ENCODE data around the gene PGAP2.

- RRBS, result 35% methylated on average over 3 of the region's 17 CpGs
Measured at GRCh38 chr11:2728713-2729288, 156.8 kb downstream of the CDKN1C start.

GRCh38 chr11:2729937-2730354 lies 155.6 kb downstream of the CDKN1C start:
- RRBS, result no CpG with 5 or more reads among the region's 9 CpGs

DNA sequence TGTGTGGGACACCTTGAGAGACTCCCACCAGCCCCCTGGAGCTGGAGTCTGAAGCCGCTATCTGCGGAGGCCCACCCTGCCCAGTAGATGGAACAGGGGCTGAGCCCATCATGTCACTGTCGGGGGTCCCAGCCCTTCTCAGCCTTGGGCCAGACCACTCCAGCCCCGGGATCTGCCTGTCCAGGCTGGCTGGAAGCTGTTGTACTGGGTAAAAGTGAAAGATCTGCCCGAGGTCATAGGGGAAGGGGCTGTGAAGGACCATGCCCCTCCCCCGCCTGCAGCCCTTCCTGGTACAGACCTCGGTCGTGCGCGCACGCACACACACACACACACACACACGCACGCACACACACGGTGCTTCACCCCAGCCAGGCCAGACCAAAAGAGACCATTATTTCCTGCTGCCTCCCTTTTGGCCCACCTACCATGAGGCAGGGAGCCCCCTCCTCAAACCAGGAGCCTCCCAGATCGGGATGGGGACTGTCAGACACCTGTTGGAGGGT lies 1.0 kb upstream of the CDKN1C start:
- RRBS, result no CpG with 5 or more reads among the region's 15 CpGs

- RRBS, result no CpG with 5 or more reads among the region's 3 CpGs
Measured at GRCh38 chr11:2968082-2968281, 24.1 kb downstream of the NAP1L4 start.

GRCh38 chr11:3001514-3002074 lies 9.5 kb upstream of the NAP1L4 start:
- RRBS, result no CpG with 5 or more reads among the region's 9 CpGs

DNA sequence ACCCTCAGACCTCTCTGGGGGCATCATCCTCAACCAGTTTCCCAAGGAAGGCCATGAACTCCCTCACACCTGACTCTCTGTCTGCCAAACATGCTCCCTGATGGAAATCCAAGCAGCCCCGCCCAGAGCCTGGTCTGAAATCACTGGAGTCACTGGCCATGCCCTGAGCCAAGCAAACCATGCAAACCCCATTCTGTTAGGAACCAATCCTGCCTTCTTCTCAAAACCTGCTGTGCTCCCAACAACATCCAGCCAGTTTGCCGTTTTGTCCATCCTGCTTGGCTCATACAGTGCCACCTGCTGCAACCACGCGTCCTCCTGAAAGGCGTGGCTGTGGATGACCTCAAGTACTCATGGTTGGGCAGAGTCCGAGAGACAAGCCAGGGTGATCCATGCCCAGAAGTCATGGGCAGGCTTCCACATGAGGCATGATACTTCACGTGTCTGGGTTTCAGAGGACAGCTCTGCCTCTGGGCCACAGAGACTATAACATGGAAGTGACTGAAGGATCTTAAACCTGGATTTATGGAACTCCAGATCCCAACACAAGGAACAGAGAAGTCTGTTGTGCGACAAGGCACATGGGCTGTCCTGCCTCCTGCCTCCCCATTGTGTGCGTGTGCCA lies 15.6 kb downstream of the CARS1 start:
- RRBS, result no CpG with 5 or more reads among the region's 9 CpGs

GRCh38 chr11:3043020-3043945 lies 13.9 kb downstream of the CARS1 start:
- RRBS, result no CpG with 5 or more reads among the region's 20 CpGs

DNA sequence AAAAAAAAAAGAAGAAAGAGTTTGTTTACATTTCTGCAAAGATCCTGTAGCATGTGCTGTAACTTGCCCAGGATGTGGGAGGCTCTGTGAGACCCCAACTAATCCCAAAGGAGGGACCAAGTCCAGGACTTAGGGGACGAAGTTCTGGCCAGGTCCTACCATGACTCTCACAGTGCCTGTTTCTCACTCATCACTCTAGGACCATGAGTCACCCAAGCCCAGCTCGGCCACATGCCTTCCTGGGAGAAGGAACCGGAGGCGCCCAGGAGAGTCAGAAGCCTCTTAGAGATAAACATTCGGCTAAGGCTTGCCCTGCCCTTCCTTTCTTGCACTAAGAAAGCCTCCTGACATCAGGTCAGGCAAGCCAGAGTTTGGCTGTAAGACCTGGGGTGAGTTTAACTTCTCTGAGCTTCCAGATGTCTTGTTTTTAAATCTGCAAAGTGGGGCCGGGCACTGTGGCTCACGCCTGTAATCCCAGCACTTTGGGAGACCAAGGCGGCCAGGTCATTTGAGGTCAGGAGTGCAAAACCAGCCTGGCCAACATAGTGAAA lies 1.5 kb upstream of the CARS1 start:
- RRBS, result no CpG with 5 or more reads among the region's 8 CpGs

DNA sequence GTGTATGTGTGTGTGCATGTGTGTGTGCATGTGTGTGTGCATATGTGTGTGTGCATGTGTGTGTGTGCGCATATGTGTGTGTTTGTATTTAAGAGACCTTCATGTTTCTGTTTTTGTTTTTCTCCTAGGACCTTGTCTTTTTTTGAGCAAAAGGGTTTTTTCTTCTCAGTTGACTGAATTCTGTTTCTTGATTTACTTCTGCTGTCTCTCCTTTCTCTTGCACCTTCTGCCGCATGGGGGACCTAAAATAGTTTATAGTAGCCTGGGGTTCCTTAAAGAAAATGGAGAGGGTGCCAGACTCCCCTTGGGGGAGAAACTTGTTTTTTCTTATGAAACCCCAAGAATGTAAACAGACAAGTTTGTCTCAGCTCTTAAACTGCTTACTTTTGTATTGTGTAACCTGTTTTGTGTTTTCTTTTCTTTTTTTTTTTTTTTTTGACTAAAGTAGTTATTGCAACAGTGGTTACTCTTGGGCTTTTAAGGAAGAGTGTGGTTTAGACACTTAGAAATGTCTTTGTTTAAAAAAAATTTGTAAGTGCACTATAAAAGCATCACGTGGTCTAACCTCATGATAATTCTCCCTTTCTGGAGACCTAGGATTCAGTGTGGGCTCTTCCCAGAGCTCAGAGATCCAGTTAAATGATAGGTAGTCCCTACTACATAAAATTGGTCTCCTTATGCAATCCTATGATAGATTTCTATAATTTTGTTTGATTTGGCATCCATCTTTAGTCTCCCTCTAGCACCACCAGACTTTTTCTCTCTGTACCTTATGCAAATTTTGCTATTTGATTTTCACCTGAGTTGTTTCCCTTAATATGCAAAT lies 52.8 kb downstream of the OSBPL5 start:
- RRBS, result no CpG with 5 or more reads among the region's 3 CpGs

- RRBS, result no CpG with 5 or more reads among the region's 21 CpGs
Measured at GRCh38 chr11:3143411-3143907, 21.7 kb downstream of the OSBPL5 start.

- RRBS, result no CpG with 5 or more reads among the region's 58 CpGs
Measured at GRCh38 chr11:3159888-3161051, 4.8 kb downstream of the OSBPL5 start.

- RRBS, result 2% methylated on average over 3 of the region's 13 CpGs
Measured at GRCh38 chr11:3164224-3164585, 905 bp downstream of the OSBPL5 start.

- RRBS, result no CpG with 5 or more reads among the region's 11 CpGs
Measured at GRCh38 chr11:3645600-3646259, 802 bp downstream of the ART1 start.

- RRBS, result no CpG with 5 or more reads among the region's 5 CpGs
Measured at GRCh38 chr11:3776215-3776521, 21.2 kb downstream of the NUP98 start.

DNA sequence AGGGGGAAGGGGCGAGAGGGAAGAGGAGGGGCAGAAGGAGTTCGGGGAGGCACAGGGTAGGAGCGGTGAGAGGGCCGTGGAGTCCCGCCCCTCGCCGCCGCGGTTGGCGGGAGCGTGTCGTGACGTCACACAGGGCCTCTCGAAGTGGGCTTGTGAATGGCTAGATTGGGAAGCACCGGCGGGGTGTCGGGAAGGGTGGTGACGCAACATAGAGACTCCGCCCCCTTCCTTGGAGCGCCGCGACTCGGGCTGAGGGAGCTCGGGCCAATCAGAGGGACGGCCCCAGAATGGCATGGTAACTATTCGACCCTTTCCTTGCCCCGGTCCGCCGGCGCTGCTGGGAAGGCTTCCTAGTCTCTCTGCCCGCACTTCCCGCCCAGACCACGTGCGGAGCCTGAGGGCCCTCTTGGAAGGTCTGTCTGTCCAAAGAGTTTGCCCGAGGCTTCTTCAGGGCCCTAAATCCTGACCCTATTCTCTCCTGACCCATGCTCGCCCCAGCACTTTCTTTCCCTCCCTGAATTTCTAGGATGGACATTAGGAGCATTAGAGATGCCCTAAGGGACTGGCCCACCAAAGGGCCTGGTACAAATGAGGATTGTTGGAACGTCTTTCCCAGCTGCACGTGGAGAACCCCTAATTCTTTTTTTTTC lies 459 bp upstream of the NUP98 start:
- RRBS, result no CpG with 5 or more reads among the region's 38 CpGs

DNA sequence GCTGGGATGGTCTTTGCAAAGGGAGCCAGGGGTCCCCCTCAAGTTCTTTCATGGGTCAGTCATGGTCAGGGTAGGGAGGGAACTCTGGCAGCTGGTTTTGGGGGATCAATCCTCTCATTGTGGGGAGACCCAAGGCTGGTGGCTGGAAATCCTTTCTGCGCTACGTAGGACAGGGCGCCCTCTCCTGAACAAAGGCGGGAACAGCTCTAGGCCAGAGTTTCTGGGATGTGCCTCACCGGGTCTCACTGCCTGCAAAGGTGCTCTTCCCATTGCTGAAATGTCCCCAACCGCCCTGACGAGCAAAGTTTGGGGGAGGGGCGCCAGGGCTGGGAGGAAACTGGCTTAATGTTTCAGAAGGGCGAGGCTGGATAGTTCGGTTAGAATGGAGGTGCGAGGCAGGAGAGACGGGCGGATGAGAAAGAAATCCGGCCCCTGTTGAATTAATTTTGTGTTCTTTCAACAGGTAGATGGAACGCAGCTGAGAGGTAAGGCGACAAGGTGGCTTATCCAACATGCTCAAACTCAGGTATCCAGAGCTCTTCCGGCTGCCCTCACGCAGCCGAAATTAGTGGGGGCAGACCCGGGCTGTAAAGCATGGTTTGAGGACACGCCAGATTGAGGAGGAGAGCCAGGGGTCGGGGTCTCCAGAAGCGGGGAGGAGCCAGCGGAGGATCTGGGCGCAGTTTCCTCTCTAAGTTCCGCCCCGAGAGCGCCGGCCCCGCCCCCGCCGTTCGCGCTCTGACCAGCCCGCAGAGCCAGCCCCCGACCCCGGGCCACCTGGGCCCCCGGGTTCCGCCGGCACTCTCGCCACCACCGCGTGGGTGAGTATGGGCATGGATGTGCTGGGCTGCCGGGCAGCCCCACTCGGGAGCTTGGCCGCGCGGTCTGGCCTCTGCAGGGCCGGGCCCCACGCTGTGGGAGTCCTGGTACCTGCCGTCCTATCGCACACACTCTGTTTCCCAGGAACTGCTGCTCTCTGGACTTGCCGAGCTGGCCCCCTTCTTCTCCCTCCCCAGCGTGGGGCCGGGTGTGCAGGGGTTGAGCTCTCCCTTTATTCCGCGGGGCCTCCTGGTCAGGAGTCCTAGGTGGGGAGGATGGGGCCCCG lies at the start of gene PGAP2:
Gene PGAP2, plus strand, starts transcription at position 730 of the 1,105 bp plus-strand sequence.
- RRBS, result 4% methylated on average over 22 of the region's 58 CpGs

GRCh38 chr11:3824600-3825674 lies 15.8 kb downstream of the RHOG start:
- RRBS, result no CpG with 5 or more reads among the region's 24 CpGs

DNA sequence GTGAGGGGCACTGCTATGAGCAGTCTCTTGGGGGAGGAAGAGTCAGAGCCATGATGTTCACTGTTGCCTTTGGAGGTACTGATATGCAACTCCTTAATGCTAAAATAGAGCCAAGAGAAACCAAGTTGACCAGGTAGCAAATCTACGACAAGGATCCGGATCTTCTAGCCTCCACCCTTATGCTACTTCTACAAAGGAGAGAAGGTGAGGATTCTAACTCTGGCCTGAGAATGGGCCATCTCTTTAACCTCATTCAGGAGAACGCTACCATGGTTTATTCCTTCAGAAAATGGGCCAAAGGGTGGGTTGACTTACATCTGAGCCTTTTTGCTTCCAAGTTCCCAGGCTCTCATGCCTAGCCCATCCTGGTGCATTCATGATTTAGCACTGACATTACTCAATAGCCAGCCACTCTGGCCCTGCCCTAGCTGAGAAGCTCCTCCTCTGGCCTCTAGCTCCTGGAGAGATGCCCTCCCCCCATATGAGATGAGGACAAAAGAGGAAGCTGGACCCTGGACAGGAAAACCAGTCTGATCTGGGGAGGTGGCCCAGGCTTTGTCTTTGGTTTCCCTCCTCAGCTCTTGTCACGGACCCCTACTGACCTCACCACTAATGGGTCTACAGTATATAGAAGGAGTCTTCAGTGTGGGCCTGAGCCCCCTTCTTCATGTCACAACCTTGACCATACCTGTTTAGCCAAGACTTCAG lies 3.1 kb downstream of the RHOG start:
- RRBS, result no CpG with 5 or more reads among the region's 4 CpGs

GRCh38 chr11:3879852-3880564 lies 24.5 kb downstream of the STIM1 start:
- RRBS, result no CpG with 5 or more reads among the region's 3 CpGs